NCI-H460 (cell line): Measurements from ENCODE around the genes AGMO, BZW2 and AHR.

DNA sequence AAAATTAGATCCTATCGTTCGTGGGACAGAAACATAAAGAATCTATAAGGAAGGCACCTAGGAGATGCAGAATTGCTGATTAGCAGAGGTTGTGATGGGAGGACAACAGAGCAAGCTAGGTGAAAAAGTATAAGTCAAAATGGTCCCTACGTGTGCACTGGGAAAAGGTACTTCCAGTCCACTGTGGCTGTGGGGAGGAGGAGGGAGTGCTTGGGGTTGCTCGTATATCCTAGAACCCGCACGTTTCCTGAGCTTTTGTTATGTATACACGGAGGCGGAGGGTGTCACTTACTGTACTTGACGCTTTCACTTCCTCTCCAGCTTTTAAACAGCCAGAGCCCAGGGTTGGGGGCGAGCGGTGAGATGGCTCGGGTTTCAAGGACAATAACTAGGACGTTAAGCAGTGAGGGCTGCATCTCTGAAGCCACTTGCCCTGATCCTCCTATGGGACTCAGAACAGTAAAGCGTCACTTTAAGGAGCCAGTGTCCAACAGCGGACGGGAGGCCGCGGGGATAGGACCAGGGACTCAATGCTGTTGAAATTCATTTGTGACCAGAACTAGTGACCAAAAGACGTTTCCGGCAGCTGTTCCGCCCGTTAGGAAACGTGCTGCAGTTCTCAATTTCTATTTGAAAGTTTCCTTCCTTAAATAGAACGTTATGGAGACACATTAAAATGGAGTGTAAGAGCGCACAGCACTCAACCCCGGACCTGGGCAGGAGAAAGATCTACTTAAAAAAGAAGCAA is 969 bp upstream of the ETV1 start:
RAMPAGE:
- cytosol, long total RNA = no peak
- long total RNA = no peak
- nucleus, long total RNA = no peak

GRCh38 chr7:15015318-15016192 is 113.0 kb upstream of the DGKB start:
RAMPAGE:
- cytosol, long total RNA = no peak
- long total RNA = no peak
- nucleus, long total RNA = no peak

DNA sequence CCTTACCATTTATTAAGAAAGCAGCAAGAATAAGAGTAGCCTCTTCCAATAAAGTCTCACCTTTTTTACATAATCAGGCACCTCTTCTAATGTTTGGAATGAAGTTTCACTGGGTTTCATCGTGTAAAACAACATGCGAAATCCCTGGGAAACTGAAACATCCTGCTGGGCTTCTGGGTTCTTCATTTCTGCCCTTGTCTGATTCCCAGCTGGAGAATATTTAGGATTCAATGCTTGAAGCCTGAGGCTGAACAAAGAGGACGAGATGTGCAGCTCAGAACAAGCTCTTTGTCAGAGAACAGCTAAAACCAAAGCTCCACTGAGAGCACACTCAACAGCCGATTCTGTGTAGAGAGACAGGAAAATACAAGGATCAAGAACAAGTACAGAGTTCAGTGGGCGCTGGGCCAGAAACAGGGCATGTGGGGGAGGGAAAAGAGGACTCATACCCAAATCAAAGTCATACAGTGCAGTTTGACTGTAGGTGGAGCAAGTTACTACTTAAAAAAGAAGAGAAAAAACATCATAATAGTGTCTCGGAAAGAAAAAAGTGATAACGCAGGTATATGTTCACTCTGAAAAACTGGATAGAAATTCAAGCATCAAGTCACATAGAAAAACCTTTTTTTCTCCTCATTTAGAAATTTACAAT is at the start of gene AGMO:
Gene AGMO (minus strand): TSS at position 356 of the 652 bp plus-strand sequence.
RAMPAGE:
- cytosol, long total RNA = no peak
- long total RNA = no peak
- nucleus, long total RNA = no peak

DNA sequence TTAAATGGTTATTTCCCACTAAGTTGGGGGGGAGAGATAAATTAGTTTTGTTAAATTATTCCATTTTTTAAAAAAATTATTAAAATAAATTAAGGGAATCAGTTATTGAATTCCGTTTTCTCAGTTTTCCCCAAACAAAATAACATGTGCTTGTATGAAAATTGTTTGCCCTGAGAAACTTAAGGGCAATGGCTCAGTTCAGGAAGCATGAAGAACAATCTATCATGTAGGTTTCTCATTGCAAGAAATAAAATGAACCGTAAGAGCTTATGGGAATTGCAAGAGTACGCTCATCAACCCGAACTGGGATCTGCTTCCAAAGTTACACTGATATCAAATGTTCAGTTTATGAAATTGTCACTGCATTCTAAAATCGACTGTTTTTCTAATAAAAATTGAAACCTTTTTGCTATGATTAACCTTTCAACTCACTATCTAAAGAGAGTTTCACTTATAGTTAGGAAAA is 2.5 kb downstream of the MEOX2 start:
RAMPAGE:
- cytosol, long total RNA = no peak
- long total RNA = no peak
- nucleus, long total RNA = no peak

DNA sequence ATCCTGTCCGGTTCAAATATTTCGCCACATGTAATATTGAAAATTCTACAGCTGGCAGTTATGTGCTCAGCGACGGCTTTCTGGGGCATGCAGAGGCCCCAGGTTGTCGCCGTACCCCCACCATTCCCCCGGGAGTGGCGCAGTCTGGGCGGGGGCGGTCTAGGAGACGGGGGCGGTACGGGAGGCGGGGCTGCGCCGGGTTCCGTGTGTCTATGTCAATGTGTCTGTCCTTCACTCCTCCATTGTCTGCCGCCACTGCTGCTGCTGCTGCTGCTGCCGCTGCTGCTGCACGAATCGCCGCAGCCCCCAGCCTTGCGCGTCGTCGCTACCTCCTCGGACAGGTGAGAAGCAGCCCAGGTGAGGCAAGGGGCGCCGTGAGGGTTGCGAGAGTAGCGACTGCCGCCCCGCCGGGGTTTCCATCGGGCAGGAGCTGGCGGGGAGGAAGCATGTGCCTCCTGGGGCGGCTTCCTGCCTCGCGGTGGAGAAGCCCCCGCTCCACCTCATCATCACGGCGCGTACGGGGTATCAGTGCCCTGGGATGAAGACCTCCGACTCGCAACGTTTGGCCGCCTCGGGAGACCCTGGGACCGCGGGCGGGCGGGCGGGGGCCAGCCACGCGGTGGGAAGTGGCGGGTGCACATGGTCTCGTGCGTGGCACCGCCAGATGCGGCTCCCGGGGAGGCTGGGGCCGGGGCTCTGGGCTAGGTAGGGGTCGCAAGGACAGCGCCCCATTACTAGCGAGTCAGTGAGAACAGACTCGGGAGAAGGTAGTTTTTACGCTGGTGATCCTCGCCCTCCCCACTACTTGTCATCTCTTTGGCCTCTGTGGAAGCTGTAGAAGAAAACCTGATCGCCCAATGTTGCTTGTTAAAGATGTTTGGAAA is at the start of gene BZW2:
Gene BZW2 (plus strand): TSS at position 234 of the 884 bp plus-strand sequence.
RAMPAGE:
- cytosol, long total RNA = start-site peak on the plus strand centred at position 227 of the sequence, 45 bp wide, 652 and 885 reads in 2 replicates
- long total RNA = start-site peak on the plus strand centred at position 216 of the sequence, 59 bp wide, 378 and 671 reads in 2 replicates
- nucleus, long total RNA = start-site peak on the plus strand centred at position 226 of the sequence, 48 bp wide, 696 and 27 reads in 2 replicates

DNA sequence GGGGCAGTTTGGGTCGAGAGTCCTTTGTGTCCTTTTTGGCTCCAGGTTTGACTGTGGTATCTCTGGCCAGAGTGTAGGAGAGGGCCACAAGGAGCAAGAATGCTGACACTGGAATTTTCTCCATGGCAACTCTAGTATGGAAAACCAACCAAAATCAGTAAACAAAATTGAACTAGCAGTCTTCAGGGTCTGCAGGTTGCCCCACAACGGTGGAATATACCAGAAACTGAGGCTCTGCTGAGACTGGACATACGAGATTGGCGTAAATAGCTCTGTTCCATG is 3.2 kb downstream of the AGR2 start:
RAMPAGE:
- cytosol, long total RNA = no peak
- long total RNA = no peak
- nucleus, long total RNA = no peak

DNA sequence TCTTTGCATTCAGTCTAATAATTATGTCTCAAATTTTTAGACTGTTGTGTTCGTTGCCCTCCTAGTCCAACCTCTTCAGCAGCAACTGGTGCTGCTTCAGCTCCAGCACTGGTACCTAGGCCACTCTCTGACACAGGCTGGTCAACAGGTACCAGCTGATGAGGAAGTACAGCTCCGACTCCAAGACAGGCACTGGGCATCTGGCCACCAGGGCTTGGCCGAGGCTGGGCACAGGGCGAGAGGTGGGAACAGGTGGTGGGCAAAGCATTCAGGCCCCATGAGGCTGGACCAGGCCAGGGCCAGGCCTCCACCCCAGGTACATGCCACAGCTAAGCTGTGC is 151.4 kb upstream of the AGR3 start:
RAMPAGE:
- cytosol, long total RNA = no peak
- long total RNA = no peak
- nucleus, long total RNA = no peak

DNA sequence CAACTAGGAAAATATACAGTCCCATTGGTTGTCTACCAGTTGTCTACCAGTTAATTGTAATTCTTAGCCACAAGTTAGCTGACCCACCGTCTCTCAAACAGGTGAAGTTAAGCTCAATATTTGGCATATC is 322 bp upstream of the AHR start:
RAMPAGE:
- cytosol, long total RNA = no peak
- long total RNA = no peak
- nucleus, long total RNA = no peak

GRCh38 chr7:17298395-17299405 is at the start of gene AHR:
TSS of gene AHR (plus strand) at chr7:17298652.
RAMPAGE:
- cytosol, long total RNA = no peak
- long total RNA = no peak
- nucleus, long total RNA = start-site peak on the plus strand at chr7:17298615-17298653, 116 and 19 reads in 2 replicates

RAMPAGE:
- cytosol, long total RNA = no peak
- long total RNA = no peak
- nucleus, long total RNA = no peak
Observed at GRCh38 chr7:17301056-17301276, 2.5 kb downstream of the AHR start.

DNA sequence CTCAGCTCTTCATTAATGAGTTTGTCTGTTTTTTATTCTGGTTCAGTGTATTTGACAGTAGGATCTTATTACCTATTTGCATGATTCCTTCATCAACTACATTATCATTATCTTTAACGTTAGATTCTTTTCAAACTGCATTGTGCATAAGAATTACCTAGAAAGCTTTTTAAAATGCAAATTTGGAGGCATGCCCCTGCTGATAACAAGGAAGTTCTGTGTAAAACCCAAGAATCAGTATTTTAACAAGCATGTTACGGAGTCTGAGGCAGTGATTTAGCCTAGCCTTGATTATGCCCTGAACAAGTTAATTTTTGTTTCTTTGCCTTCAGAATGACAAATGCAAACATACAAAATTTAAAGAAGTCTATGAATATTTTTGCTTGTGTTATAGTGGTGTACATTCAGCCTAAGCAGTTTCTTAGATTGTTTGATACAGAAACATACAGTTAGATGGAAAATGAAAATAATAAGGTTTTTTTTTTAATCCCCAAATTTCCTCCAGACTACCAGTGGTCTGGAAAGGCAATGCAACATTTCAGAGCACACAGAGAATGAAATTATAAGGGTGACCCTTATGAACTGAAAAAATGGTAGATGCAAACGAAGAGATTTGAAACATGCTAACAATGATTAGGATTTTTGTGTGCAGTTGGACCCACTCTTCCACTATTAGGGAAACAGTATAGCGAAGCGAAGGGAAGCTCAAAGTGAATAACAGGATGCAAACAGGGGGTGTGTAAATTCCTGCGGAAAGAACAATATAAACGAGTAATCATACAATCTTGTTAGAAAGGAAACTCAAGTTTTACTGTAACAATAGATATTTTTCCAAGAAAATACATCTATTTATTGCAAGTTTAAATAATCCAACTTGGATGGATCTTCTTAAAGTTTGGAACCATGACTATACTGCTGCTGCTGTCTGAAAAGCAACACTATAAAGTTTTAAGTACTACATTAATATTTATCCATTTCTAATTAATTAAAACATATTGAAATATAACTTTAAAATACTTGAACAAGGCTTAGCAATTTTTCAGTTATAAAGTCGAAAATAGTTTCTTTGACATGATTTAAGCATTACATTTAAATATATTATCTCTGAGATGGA is 14.6 kb downstream of the AHR start:
RAMPAGE:
- cytosol, long total RNA = no peak
- long total RNA = no peak
- nucleus, long total RNA = no peak

GRCh38 chr7:17329336-17330277 is 31.2 kb downstream of the AHR start:
RAMPAGE:
- cytosol, long total RNA = no peak
- long total RNA = no peak
- nucleus, long total RNA = start-site peak on the plus strand at chr7:17329188-17330066, 11 and 7 reads in 2 replicates

GRCh38 chr7:17338942-17339826 is 40.7 kb downstream of the AHR start:
RAMPAGE:
- cytosol, long total RNA = no peak
- long total RNA = no peak
- nucleus, long total RNA = no peak

RAMPAGE:
- cytosol, long total RNA = no peak
- long total RNA = no peak
- nucleus, long total RNA = no peak
Observed at GRCh38 chr7:17498212-17498687, 199.8 kb downstream of the AHR start.

GRCh38 chr7:17939601-17940218 is 584 bp downstream of the SNX13 start:
RAMPAGE:
- cytosol, long total RNA = no peak
- long total RNA = no peak
- nucleus, long total RNA = no peak

GRCh38 chr7:19116132-19116276 is 1.4 kb downstream of the TWIST1 start:
RAMPAGE:
- cytosol, long total RNA = no peak
- long total RNA = no peak
- nucleus, long total RNA = no peak

RAMPAGE:
- cytosol, long total RNA = no peak
- long total RNA = no peak
- nucleus, long total RNA = no peak
Observed at GRCh38 chr7:19408437-19408802, 263.2 kb upstream of the FERD3L start.

DNA sequence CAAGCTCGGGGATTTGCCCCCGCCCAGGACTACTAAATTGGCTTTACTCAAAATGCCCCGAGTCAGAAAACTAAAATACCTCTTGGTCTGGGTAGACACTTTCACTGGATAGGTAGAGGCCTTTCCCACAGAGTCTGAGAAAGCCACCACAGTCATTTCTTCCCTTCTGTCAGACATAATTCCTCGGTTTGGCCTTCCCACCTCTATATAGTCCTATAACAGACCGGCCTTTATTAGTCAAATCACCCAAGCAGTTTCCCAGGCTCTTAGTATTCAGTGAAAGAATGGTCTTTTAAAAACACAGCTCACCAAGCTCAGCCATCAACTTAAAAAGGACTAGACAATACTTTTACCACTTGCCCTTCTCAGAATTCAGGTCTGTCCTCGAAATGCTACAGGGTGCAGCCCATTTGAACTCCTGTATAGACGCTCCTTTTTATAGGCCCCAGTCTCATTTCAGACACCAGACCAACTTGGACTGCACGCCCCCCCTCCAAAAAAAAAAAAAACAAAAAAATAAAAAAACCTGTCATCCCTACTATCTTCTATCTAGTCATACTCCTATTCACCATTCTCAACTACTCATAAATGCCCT is 92.1 kb downstream of the MACC1 start:
RAMPAGE:
- cytosol, long total RNA = no peak
- long total RNA = no peak
- nucleus, long total RNA = no peak

DNA sequence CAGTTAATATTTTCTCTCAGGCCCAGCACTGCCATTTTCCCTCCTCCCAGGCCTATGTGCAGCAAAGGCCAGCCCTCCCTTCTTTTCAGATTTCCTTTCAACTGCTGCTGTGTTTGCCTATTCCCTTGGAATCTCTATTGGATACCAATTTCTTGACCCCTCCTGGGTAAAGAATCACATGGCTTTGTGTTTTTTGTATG is 20.1 kb downstream of the MACC1 start:
RAMPAGE:
- cytosol, long total RNA = no peak
- long total RNA = no peak
- nucleus, long total RNA = no peak

GRCh38 chr7:20348208-20348832 is 17.6 kb downstream of the ITGB8 start:
RAMPAGE:
- cytosol, long total RNA = no peak
- long total RNA = no peak
- nucleus, long total RNA = no peak